ENCODE data around the genes ASGR1, NLGN2 and TNFSF12.

DNA sequence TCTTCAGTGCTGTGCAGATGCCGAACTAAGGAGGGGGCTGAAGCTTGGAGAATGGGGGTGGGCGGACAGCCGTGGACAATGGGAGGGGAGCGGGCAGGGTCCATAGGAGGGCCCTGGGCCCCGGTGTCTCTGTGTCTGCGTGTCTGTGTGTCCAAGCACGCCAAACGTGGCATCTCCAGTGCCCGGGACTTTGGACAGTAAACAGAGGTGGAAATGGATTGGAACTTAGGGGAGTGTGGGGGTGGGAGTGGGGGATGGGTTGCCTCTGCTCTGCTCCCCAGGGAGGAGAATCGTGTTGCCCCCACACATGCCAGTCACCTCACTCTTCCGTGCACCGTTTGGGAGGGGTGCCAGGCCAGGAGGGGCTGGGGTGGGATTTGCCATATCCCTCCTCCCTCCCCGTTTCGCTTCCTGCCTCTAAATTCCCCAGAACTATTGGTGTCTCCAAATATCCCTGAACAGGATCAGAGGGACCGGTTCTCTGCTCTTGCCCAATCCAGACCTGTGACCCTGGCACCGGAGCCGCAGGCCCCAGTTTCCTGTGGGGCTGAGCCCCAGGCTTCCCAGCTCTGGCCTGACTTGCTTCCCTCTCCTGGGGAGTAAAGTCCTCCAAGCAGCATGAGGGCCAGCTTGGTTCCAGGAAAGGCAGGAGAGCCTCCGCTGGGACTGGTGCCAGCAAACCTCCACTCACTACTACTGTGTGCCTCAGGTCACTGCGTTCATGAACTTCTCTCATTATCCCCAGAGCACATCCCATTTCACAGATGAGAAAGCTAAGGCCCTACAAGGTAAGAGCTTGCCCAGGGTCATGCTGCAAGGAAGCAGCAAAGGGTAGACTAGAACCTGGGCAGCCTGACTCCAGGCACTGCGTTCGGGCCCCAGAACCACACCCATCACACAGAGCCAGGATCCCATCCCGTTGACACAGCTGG, at the start of gene ASGR1:
ASGR1 (minus strand) TSS at position 149 of the 932 bp plus-strand sequence.
- RRBS: 31% methylated on average over 6 of the region's 22 CpGs

GRCh38 chr17:7251854-7252170, 203 bp upstream of the ELP5 start:
- RRBS: 3% methylated on average over 7 of the region's 23 CpGs

GRCh38 chr17:7332500-7333139, 3.5 kb upstream of the NEURL4 start:
- RRBS: no CpG with 5 or more reads among the region's 17 CpGs

DNA sequence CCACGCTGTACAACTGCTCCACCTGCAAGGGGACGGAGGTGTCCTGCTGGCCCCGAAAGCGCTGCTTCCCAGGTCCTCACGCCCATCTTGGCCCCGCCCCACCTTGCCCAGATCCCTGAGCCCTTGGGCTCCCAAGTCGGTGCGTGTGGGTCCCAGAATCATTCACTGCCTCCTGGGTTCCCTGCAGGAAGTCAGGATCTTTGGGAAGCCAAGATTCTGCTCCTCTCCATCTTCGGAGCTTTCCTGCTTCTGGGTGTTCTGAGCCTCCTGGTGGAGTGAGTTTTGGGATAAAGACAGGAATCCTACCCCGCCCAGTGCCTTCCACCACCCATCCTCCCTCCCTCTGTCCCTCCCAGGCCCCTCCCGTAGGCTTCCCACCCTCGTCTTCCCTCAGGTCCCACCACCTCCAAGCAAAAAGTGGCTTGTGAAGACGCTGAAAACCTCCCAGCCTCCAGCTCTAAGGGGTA, 1.3 kb downstream of the TMEM95 start:
- RRBS: no CpG with 5 or more reads among the region's 13 CpGs

GRCh38 chr17:7407681-7407909, at the start of gene NLGN2:
TSS of gene NLGN2 (plus strand) at chr17:7407845.
- RRBS: no CpG with 5 or more reads among the region's 2 CpGs

- RRBS: no CpG with 5 or more reads among the region's 4 CpGs
Measured at GRCh38 chr17:7486554-7487048, 5.4 kb downstream of the SLC35G6 start.

DNA sequence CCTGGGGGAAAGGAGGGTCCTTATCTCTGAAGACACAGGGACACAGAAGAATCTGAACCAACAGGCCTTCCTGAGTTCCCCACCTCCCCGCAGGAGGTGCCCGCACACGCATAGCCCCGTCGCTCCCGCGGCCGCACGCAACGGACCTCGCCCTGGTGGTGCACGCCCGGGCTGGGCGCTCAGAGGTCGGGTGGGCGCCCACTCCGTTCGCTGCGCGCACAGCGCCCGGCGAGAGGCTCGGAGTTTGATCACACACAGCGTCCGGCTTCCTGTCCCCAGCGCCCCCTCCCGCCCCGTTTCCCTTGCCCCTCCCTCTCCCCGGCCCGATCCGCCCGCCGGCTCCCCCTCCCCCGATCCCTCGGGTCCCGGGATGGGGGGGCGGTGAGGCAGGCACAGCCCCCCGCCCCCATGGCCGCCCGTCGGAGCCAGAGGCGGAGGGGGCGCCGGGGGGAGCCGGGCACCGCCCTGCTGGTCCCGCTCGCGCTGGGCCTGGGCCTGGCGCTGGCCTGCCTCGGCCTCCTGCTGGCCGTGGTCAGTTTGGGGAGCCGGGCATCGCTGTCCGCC, at the start of gene TNFSF12:
TNFSF12 (plus strand) TSS at position 313 of the 564 bp plus-strand sequence.
- RRBS: 3% methylated on average over 29 of the region's 56 CpGs

DNA sequence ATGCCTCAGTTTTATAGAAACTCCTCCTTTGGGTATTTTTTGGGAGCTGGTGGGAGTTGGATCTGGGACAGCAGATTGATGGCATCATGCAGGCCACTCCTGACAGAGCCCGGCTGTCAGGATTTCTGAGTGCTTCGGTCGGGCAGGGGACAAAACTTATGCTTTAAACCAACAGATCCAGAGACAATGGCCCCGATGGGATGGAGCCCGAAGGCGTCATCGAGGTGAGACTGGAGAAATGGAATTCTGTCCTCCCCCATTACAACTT, 1.4 kb downstream of the EIF4A1 start:
- RRBS: no CpG with 5 or more reads among the region's 7 CpGs

- RRBS: no CpG with 5 or more reads among the region's 8 CpGs
Measured at GRCh38 chr17:7574353-7574960, 1.8 kb downstream of the EIF4A1 start.

DNA sequence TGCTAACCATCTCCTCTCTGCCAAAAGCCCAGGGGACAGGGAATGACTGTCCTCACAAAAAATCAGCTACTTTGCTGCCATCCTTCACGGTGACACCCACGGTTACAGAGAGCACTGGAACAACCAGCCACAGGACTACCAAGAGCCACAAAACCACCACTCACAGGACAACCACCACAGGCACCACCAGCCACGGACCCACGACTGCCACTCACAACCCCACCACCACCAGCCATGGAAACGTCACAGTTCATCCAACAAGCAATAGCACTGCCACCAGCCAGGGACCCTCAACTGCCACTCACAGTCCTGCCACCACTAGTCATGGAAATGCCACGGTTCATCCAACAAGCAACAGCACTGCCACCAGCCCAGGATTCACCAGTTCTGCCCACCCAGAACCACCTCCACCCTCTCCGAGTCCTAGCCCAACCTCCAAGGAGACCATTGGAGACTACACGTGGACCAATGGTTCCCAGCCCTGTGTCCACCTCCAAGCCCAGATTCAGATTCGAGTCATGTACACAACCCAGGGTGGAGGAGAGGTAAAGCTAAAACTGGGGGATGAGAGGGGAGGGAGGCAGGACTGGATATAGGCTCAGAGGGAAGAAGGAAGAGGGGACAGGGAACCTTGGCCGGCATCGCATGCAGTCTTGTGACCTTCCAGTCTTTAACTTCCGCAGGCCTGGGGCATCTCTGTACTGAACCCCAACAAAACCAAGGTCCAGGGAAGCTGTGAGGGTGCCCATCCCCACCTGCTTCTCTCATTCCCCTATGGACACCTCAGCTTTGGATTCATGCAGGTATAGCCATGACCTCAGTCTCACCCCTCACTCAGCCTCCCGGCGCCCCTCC, 572 bp downstream of the CD68 start:
- RRBS: no CpG with 5 or more reads among the region's 14 CpGs

- RRBS: 97% methylated on average over 1 of the region's 30 CpGs
Measured at GRCh38 chr17:7582651-7583201, 926 bp upstream of the MPDU1 start.

DNA sequence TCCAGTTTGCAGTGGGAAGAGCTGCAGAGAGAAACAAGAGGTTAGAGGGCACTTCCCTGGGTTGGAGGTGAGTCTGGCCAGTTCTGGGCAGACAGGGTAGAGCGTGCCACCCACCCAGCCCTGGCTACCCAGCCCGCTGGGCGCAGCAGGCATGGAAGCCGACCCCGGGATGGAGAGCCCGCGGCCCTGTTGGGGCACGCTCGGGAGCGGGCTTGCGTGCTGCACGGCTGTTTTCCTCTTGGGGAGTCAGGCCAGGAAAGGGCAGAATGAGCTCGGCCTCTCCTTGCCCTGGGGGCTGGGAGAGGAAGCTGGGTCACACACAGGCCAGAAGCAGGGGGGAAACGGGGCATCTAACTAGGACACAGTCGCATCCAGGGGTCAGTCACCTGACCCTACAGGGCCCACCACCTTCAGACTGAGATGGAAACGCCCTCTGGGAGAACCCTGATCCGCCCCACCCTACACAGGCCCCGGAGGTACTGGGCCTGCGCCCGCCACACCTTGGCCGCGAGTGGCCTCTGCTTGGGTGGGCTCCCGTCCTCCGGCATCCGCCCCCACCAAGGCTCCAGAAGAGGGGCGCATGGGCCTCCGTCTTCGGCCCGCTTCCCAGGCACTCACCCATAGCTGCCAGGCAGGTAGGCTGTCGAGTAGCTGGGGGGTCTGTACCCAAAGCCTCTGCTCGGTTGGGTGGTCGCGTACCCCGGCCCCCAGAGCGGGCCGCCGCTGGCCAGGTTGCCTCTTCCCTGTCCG, 1.2 kb downstream of the SOX15 start:
- RRBS: 13% methylated on average over 11 of the region's 38 CpGs

- RRBS: no CpG with 5 or more reads among the region's 9 CpGs
Measured at GRCh38 chr17:7595774-7596178, 5.9 kb upstream of the SOX15 start.

DNA sequence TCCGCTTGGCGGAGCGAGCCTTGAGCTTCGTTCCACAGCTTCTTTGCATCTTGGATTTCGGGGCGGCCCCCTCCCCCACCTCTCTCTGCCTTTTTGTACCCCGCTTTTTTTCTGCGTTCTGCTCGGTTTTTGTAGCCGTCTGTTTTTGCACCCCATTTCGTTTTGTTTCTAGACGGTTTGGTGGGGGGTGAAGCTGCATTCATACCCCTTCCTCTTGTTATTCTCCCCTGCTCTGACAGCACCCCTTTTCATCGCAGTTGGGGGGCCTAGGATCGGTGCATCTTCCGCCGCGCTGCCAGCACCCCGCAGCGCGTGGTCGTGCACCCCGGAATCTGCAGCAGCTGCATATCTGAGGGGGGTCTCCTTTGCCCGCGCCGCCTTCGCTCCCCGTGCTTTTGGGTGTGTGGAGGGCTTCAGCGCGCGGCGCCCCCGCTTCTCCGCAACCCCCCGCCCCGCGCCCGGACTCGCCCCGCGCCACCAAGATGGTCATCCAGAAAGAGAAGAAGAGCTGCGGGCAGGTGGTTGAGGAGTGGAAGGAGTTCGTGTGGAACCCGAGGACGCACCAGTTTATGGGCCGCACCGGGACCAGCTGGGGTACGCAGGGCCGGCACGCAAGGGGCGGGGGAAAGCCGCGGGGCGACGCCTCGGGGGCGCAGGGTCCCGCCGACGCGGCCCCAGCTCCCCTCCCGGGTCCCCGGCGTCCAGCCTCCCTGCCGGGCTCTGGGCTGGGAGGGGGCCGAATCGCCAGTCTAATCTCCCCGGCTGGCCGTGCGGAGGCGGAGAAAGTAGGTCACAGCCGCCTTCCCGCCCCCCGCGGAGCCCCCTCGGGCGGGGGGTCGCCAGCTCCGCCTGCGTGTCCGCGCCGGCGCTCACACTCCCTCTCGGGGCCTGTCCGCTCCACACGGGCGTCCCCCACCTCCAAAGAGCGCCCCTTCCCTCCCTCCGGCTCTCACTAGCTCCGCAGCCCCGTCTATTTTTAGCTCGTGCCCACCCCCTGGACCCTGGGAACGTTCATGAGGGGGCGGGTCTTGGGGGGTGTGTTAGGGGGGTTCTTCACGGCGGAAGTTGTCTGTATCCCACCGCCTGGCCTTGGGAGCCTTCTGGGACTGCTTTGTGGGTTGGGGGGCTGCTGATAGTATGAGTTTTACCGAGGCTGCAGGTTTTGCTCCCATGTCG, 699 bp downstream of the ATP1B2 start:
- RRBS: 2% methylated on average over 19 of the region's 99 CpGs

GRCh38 chr17:7841044-7842135, 7.4 kb downstream of the KDM6B start:
- RRBS: 5% methylated on average over 9 of the region's 66 CpGs

DNA sequence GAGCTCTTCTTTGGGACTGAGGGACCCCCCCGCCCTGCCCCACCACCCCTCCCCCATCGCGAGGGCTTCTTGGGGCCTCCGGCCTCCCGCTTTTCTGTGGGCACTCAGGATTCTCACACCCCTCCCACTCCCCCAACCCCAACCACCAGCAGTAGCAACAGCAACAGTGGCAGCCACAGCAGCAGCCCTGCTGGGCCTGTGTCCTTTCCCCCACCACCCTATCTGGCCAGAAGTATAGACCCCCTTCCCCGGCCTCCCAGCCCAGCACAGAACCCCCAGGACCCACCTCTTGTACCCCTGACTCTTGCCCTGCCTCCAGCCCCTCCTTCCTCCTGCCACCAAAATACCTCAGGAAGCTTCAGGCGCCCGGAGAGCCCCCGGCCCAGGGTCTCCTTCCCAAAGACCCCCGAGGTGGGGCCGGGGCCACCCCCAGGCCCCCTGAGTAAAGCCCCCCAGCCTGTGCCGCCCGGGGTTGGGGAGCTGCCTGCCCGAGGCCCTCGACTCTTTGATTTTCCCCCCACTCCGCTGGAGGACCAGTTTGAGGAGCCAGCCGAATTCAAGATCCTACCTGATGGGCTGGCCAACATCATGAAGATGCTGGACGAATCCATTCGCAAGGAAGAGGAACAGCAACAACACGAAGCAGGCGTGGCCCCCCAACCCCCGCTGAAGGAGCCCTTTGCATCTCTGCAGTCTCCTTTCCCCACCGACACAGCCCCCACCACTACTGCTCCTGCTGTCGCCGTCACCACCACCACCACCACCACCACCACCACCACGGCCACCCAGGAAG, 6.9 kb upstream of the TMEM88 start:
- RRBS: 70% methylated on average over 4 of the region's 26 CpGs

DNA sequence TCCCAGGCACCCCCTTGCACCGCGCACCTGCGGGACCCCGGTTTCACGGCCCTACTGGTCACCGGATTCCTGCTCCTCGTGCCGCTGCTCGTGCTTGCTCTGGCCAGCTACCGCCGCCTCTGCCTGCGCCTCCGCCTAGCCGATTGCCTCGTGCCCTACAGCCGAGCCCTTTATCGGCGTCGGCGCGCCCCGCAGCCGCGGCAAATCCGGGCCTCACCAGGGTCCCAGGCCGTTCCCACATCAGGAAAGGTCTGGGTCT, 517 bp downstream of the TMEM88 start:
- RRBS: 32% methylated on average over 2 of the region's 26 CpGs

- RRBS: no CpG with 5 or more reads among the region's 11 CpGs
Measured at GRCh38 chr17:7885747-7885997, 2.9 kb upstream of the CHD3 start.

- RRBS: 27% methylated on average over 2 of the region's 9 CpGs
Measured at GRCh38 chr17:8019575-8020175, 17.3 kb downstream of the GUCY2D start.

DNA sequence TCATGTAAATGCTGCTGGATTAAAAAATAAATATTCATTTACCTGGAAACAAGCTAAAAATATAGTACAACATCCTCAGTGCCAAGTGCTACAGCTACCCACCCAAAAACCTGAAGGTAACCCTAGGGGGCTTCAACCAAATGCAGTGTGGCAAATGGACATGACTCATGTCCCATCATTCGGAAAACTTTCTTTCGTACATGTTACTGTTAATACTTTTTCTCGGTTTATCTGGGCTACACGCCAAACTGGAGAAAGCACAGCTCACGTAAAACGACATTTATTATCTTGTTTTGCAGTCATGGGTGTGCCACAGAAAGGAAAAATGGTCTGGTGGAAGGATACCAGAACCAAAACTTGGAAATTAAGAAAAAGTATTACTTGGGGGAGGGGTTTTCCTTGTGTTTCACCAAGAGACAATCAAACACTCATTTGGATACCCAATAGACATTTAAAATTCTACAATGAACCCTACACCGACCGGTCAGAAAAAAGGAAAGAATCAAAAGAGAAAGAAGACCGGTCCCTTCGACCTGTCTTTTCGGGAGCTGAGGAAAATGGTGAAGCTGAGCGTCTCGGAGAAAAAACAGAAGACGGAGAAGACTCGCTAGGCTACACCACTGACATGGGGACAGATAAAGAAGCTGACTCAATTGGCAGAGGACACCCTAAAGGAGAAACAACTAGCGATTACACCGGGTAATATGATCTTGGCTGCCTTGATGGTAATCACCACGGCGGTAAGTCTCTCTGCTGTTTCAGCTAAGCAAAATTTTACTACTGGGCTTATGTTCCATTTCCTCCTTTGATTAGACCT, 23.7 kb downstream of the ALOX15B start:
- RRBS: no CpG with 5 or more reads among the region's 19 CpGs

All from aortic smooth muscle cell (primary cell).